Liver (tissue), 9 donors: ENCODE results near the gene PEMT.

- PRO-cap, 5 experiments: no peak in any of the 5 experiments
- RAMPAGE, long total RNA, 2 experiments: no peak in any of the 2 experiments
- RRBS: 96% methylated on average over 6 of the region's 34 CpGs
Observed at GRCh38 chr17:17490895-17492212, 4.8 kb downstream of the RASD1 start.

DNA sequence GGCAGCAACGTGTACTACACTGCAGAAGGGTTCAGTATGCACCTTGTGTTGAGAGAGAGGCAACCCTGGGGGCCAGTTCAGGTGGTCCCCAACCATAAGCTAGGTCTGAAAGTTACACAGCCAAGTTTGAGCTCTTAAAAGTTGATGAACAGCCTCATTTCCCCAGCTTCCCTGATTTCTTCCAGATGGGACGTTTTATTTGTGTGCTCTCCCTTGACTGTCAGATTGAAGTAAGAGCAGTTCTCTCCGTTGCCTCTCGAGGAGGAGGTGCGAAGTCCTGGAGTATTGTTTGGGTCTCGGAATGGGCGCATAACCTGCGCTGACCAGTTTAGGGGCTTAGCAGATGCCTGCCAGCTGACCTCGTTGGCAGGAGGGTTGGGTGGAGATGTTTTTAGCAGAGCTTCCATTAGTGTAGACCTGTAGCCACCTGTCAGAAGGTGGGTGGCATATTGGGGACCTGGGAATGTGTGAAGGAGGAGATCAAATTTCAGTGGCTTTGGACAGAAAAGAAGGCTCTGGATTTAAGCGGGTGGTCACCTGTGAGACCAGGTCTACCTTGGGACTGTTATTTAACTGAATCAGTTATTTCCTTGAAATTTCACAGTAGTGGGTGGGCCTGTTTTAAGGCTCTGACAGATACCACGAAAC is 3.7 kb downstream of the RASD1 start:
- PRO-cap, 5 experiments: no peak in any of the 5 experiments
- RAMPAGE, long total RNA, 2 experiments: no peak in any of the 2 experiments
- RRBS: no CpG with 5 or more reads among the region's 11 CpGs

DNA sequence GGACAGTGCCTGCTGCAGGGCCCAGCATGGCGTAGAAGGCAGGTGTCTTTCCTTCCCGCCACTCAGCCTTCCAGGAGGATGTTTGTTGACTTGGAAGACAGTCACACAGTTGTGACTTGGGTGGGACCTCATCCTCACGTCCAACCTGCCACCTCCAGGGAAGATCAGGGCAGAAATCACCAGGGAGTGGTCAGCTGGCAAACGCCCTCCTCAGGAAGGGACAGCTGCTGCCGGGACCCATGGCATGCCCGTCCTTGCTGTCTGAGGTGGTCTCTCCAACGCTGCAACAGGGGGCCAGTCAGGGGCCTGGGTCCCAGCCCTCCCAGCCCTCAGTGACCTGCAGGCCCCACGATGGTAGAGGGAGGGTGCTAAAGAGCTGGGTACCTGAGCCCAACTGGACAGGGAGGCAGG is 41.6 kb upstream of the RASD1 start:
- PRO-cap, 5 experiments: no peak in any of the 5 experiments
- RAMPAGE, long total RNA, 2 experiments: no peak in any of the 2 experiments
- RRBS: no CpG with 5 or more reads among the region's 8 CpGs

GRCh38 chr17:17571913-17572566 is 19.5 kb downstream of the PEMT start:
- PRO-cap, 5 experiments: peak in 1 of 5 experiments; most common plus-strand start chr17:17572195 (in 1); most common minus-strand start chr17:17572060 (in 1)
- RAMPAGE, long total RNA, 2 experiments: no peak in any of the 2 experiments
- RRBS: no CpG with 5 or more reads among the region's 15 CpGs

DNA sequence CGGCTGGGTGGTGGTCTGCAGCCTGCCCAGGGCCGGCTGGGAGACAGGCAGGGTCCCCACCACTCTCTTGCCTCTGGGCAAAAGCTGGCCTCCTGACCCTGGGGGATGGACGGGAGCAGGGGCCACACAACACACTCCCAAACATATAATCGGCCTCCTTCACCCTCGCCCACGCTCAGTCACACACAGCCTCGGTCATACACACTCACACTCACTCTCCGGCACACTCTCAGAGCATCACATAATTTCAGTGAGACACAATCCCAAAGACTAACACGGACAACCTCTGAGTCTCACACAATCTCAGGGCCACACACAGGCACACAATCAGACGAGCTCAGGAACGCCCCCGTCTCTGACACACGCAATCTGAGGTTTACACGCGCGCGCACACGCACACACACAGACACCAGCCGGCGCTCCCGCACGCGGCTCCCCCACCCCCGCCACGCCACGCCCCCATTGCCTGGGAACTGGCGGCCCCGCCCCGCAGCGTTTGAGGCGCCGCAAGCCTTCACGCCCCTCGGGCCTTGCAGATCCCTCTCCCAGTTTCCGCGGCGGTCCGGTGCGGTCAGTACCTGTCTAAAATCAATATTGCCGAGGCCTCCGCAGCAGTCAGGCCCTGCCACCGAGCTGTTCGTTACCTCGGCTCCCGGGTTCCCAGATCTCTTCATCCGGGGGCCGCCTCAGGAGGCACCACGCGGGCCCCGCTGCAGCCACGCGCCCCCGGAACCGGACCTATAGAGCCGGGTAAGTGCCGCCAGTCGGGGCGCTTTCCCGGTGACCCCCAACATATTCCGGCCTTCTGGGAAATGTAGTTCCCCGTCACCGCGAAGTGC is at the start of gene PEMT:
PEMT (minus strand) TSS at position 756 of the 839 bp plus-strand sequence.
- PRO-cap, 5 experiments: peak in 5 of 5 experiments; most common plus-strand start position 548 of the sequence (in 4); most common minus-strand start position 435 of the sequence (in 5)
- RAMPAGE, long total RNA, 2 experiments: start-site peak on the plus strand in 2 of 2 experiments, centred at positions 512 to 516 of the sequence, 10 to 14 reads per replicate; start-site peak on the minus strand in 1 of 2 experiments, centred at position 726 of the sequence, 141 reads per replicate
- RRBS: 2% methylated on average over 16 of the region's 63 CpGs

GRCh38 chr17:17681688-17682675 is 724 bp downstream of the RAI1 start:
- PRO-cap, 5 experiments: peak in 2 of 5 experiments; most common plus-strand start chr17:17681895 (in 1); most common minus-strand start chr17:17681773 (in 1)
- RAMPAGE, long total RNA, 2 experiments: no peak in any of the 2 experiments
- RRBS: 2% methylated on average over 74 of the region's 120 CpGs

- PRO-cap, 5 experiments: no peak in any of the 5 experiments
- RAMPAGE, long total RNA, 2 experiments: no peak in any of the 2 experiments
- RRBS: no CpG with 5 or more reads among the region's 13 CpGs
Observed at GRCh38 chr17:17714321-17714817, 33.1 kb downstream of the RAI1 start.

- PRO-cap, 5 experiments: no peak in any of the 5 experiments
- RAMPAGE, long total RNA, 2 experiments: no peak in any of the 2 experiments
- RRBS: no CpG with 5 or more reads among the region's 12 CpGs
Observed at GRCh38 chr17:17805574-17806342, 31.0 kb downstream of the SREBF1 start.

- PRO-cap, 5 experiments: no peak in any of the 5 experiments
- RAMPAGE, long total RNA, 2 experiments: no peak in any of the 2 experiments
- RRBS: no CpG with 5 or more reads among the region's 9 CpGs
Observed at GRCh38 chr17:17815617-17816051, 21.2 kb downstream of the SREBF1 start.

DNA sequence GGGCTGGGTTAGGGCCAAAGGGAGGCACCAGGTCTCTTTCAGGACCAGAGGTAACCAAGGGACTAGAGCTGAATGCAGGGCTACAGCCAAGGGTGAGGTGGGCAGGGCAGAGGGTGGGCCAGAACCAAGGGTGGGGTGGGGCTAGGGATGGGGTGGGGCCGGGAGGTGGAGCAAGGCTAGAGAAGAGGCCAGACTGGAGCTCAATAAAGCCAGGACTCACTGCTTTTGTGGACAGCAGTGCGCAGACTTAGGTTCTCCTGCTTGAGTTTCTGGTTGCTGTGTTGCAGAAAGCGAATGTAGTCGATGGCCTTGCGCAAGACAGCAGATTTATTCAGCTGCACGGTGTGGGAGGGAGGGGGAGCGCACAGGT is 18.8 kb downstream of the SREBF1 start:
- PRO-cap, 5 experiments: peak in 5 of 5 experiments; most common plus-strand start position 212 of the sequence (in 3); most common minus-strand start position 64 of the sequence (in 1)
- RAMPAGE, long total RNA, 2 experiments: no peak in any of the 2 experiments
- RRBS: no CpG with 5 or more reads among the region's 7 CpGs

GRCh38 chr17:17837278-17837821 is 564 bp upstream of the SREBF1 start:
- PRO-cap, 5 experiments: peak in 4 of 5 experiments; most common plus-strand start chr17:17837645 (in 1); most common minus-strand start chr17:17837562 (in 4)
- RAMPAGE, long total RNA, 2 experiments: no peak in any of the 2 experiments
- RRBS: no CpG with 5 or more reads among the region's 4 CpGs

GRCh38 chr17:17839769-17840236 is 3.0 kb upstream of the SREBF1 start:
- PRO-cap, 5 experiments: peak in 5 of 5 experiments; most common plus-strand start chr17:17839922 (in 1); most common minus-strand start chr17:17840145 (in 5)
- RAMPAGE, long total RNA, 2 experiments: no peak in any of the 2 experiments
- RRBS: 4% methylated on average over 19 of the region's 35 CpGs

DNA sequence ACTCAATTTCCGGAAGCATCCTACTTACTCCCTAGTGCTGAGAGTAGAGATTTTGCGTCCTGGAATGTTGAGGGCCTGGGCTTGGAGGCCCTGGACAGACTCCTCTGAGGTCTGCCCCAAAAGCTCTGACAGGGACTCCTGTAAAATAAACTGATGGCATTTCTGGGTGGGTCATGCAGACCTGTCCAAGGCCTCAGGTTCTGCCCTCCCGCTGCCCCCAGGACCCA is 4.6 kb upstream of the SREBF1 start:
- PRO-cap, 5 experiments: no peak in any of the 5 experiments
- RAMPAGE, long total RNA, 2 experiments: no peak in any of the 2 experiments
- RRBS: no CpG with 5 or more reads among the region's 3 CpGs

GRCh38 chr17:17911117-17911674 is 61.0 kb downstream of the TOM1L2 start:
- PRO-cap, 5 experiments: peak in 2 of 5 experiments; most common minus-strand start chr17:17911464 (in 2)
- RAMPAGE, long total RNA, 2 experiments: no peak in any of the 2 experiments
- RRBS: no CpG with 5 or more reads among the region's 7 CpGs

GRCh38 chr17:17959115-17960313 is 12.7 kb downstream of the TOM1L2 start:
- PRO-cap, 5 experiments: peak in 1 of 5 experiments; most common plus-strand start chr17:17960054 (in 1)
- RAMPAGE, long total RNA, 2 experiments: no peak in any of the 2 experiments
- RRBS: no CpG with 5 or more reads among the region's 10 CpGs

- PRO-cap, 5 experiments: no peak in any of the 5 experiments
- RAMPAGE, long total RNA, 2 experiments: no peak in any of the 2 experiments
- RRBS: no CpG with 5 or more reads among the region's 8 CpGs
Observed at GRCh38 chr17:18094015-18094563, 6.3 kb downstream of the DRG2 start.

- PRO-cap, 5 experiments: no peak in any of the 5 experiments
- RAMPAGE, long total RNA, 2 experiments: no peak in any of the 2 experiments
- RRBS: 92% methylated on average over 3 of the region's 19 CpGs
Observed at GRCh38 chr17:18235434-18236229, 10.2 kb downstream of the LLGL1 start.

GRCh38 chr17:18253237-18253488 is 5.4 kb downstream of the FLII start:
- PRO-cap, 5 experiments: no peak in any of the 5 experiments
- RAMPAGE, long total RNA, 2 experiments: no peak in any of the 2 experiments
- RRBS: no CpG with 5 or more reads among the region's 4 CpGs

DNA sequence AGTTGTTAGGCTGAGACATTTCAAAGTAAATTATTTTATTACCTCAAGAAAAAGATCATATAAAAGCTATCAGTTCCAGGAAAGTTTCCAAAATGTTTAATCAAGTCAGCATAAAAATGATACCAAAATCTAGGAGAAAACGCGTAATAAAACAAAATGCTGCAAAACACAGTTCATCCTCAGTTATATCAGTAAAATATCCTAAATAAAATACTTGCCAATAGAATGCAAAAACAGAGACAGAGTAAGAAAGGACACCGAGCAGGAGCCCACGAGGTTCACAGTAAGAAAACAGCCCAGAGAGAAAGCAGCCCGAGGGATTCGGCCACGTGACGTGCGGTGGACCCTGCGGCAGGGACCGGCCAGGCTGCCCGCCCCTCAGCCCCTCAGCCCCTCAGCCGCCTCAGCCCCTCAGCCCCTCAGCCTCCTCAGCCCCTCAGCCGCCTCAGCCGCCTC is 9.7 kb downstream of the TBC1D28 start:
- PRO-cap, 5 experiments: no peak in any of the 5 experiments
- RAMPAGE, long total RNA, 2 experiments: no peak in any of the 2 experiments
- RRBS: no CpG with 5 or more reads among the region's 15 CpGs

DNA sequence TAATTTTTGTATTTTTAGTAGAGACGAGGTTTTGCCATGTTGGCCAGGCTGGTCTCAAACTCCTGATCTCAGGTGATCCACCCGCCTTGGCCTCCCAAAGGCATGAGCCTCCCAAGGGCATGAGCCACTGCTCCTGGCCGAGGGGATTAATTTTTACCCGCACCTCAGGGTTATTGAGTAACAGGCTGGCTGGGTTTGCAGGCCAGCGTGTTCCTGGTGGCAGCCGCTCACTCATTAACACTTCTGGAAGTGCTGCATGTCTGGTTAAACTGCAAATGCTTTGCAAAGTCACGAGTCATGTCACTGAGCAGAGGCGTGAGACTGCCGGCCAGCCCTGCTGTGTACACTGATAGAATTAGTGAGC is 1.1 kb upstream of the SLC5A10 start:
- PRO-cap, 5 experiments: no peak in any of the 5 experiments
- RAMPAGE, long total RNA, 2 experiments: no peak in any of the 2 experiments
- RRBS: no CpG with 5 or more reads among the region's 9 CpGs